ENCODE results near the genes CYB5R4, NT5E and CGA.

DNA sequence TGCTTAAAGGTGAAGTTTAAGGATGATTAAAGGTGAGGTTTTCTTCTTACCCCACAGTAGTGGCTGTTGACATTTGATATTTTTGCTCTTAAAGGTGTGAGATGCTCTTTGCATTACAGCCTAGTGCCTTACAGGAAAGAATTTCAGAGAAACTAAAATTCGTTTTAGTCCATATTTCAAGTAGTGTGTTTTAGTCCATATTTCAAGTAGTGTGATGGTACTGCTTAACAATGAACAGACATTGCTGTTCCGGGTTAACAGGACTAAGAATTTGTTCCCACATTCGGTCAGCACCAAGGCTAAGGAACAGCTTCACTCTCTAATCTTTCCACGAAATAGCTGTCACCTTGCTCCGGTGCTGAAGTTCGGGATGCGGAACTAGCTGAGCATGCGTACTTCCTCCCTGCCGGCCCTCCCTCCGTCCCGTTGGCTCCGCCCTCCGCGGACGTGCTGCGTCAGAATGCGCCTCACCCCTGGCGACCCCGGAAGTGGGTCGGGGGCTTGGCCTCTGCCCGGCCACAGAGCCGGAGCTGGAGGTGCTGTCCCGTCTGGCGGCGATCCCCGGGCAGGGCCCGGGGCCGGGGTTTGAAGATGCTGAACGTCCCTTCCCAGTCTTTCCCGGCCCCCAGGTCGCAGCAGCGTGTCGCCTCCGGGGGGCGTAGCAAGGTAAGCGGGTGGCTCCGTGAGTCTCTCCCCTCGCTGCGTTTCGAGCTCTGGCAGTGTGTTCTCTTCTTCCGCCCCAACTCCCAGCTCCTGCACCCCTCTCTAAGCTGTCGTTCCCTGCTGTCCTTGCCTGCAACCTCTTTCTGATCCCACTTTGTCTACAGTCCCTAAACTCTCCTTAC is at the start of gene CYB5R4:
CYB5R4 (plus strand) TSS at position 498 of the 845 bp plus-strand sequence.
- RRBS, result 2% methylated on average over 17 of the region's 42 CpGs

DNA sequence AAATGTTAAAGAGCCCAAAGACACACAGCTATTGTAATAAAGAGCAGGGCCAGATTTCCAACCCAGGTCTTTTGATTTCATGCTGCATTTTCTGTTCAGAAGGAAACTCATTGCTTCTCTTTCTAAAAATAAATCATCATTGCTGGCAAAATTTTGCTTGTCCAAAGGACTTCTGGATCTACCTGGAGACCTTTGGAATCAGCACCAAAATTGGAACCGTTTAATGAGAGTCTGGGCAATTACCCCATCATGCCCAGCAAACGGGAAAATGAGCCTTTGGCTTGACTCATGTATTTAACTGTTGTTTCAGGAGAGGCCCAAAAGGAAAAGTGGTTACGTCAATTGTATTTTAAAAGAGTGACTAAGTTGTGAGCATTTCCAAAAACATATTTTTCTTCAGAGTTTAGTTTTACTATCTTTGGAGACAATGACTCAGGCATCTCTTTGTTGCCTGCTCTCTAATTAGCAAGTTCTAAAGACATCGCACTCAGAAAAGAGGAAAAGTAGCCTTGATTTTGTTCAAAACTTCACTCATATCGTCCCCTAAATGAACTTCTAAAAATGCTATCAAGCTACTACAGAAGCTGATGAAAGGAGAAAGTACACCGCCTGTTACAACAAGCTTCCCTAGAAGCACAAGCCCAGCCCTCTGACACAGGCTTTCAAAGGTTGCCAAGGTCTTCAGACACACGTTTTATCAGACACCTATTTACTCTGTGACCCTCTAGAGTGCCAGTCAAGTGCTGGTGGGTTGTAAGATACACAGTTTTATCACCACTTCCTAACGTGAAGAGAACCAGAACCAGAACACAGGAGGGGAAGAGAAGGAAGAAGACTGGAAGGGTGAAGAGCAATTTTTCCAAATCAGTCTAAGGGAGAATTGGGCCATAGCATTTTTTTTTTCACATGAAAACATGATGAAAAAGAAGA is 146.2 kb downstream of the TBX18 start:
- RRBS, result no CpG with 5 or more reads among the region's 8 CpGs

DNA sequence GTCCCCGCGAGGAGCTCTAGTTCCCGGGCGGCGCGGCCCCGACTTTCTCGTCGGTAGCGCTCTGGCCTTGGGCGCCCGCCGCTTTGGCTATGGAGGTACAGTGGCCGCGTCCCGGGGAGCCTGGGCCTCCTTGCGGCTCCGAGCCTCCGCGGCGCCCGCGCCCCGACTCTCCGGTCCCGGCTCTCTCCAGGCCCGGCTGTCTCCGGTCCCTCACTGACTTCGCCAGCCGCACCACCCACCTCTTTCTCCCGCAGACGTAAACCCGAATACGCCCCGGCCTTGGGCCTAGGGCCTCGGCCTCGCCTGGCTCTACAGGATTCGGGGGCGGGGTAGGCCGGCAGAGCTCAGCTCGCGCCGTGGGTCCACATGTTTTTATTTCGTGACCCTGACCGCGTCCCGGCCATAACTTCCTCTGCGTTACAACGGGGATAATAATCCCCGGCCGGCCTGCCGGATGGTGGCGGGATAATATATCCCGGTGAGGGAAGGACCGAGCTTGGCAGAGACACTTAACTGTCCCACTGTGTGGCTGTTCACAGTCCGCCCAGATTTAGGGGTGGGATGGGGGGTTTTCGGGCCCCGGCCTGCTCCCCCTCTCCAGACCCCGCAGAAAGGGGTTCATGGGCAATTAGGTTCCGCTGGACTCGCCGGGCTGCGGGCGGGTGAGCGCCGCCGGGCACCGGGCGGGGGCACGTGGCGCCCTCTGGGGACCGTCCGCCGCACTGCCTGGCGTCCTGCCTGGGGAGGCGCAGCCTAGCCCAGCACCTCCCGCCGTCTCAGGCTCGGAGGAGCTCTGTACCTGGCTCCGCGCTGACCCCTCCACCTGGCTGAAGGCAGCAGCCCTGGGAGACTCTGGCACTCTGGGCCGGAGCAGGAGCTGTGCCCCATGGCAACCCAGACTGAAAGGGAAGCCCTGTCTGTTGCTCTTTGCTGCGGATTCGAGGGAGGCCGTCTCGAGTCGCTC is 10.1 kb upstream of the TBX18 start:
- RRBS, result 78% methylated on average over 49 of the region's 87 CpGs

- RRBS, result no CpG with 5 or more reads among the region's 3 CpGs
Measured at GRCh38 chr6:84791199-84791780, 26.9 kb upstream of the TBX18 start.

GRCh38 chr6:85404114-85404540 is 45.8 kb upstream of the NT5E start:
- RRBS, result no CpG with 5 or more reads among the region's 1 CpG

DNA sequence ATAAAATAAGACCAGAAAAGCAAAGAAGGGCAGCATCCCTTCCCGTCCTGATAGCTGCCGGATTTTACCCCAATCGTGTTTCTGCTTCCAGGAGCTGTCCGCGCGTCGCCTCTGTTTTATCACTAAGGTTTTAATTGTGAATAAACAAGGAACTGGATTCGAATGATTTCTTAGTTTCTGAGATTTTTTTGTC is 708 bp upstream of the NT5E start:
- RRBS, result no CpG with 5 or more reads among the region's 8 CpGs

- RRBS, result no CpG with 5 or more reads among the region's 9 CpGs
Measured at GRCh38 chr6:85449472-85449653, 520 bp upstream of the NT5E start.

DNA sequence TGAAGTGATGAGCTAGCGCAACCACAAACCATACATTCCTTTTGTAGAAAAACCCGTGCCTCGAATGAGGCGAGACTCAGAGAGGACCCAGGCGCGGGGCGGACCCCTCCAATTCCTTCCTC is 368 bp upstream of the NT5E start:
- RRBS, result no CpG with 5 or more reads among the region's 7 CpGs

DNA sequence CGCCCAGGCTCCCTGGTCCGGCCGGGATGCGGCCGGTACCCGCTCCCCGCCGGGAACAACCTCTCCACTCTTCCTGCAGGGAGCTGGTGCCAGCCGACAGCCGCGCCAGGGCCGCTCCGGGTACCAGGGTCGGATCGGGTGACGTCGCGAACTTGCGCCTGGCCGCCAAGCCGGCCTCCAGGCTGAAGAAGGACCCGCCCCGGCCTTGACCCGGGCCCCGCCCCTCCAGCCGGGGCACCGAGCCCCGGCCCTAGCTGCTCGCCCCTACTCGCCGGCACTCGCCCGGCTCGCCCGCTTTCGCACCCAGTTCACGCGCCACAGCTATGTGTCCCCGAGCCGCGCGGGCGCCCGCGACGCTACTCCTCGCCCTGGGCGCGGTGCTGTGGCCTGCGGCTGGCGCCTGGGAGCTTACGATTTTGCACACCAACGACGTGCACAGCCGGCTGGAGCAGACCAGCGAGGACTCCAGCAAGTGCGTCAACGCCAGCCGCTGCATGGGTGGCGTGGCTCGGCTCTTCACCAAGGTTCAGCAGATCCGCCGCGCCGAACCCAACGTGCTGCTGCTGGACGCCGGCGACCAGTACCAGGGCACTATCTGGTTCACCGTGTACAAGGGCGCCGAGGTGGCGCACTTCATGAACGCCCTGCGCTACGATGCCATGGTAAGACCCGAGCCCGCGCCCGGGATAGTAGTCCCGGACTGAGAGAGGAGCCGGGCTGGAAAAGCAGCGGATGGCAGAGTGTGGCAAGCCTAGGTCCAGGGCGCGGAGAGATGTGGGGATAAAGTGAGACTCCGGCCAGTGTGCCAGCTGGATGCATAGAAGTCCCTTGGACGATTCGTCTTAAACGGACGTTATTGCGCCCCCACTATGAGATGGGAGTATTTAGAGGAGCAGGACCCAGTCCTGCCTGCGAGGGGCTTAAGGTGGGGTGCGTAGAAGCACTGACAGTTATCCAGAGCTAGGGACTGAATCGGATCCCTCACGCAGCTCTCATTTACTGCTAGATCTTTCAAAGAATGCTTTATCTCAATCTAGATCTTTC is at the start of gene NT5E:
NT5E (plus strand) TSS at position 267 of the 1,044 bp plus-strand sequence.
- RRBS, result 59% methylated on average over 27 of the region's 95 CpGs

- RRBS, result no CpG with 5 or more reads among the region's 5 CpGs
Measured at GRCh38 chr6:85464144-85464658, 14.3 kb downstream of the NT5E start.

DNA sequence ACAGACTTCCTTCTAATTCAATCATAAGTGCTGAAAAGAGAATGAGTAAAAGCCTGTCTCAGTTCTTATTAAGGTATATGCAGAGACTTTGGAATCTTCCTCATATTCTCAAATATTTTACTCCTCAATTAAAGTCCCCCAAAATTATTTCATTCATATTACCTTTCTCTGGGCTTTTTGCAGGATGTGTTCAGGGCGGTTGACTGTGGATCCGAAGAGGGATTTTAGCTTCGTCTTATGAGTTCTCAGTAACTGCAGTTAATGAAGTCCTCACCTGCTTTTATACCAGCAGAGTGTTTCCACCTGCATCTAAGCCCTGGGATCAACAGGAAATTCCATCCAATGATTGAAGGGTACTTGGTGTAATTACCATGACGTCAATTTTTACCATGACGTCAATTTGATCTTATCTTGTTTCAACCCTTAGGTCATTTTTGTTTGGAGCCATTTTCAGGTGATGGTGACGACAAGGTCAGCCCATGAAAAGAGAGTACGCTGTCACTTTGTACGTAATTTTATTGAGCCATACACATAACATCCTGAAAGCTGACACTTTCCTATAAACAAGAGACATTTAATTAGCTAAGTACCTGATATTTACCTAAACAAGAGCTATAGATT is at the start of gene CGA:
CGA (minus strand) TSS at position 256 of the 621 bp plus-strand sequence.
- RRBS, result no CpG with 5 or more reads among the region's 8 CpGs

- RRBS, result no CpG with 5 or more reads among the region's 1 CpG
Measured at GRCh38 chr6:87221031-87221633, 65.8 kb downstream of the ZNF292 start.

- RRBS, result no CpG with 5 or more reads among the region's 2 CpGs
Measured at GRCh38 chr6:87573962-87574895, 15.6 kb downstream of the RARS2 start.

GRCh38 chr6:87789171-87789591 is 87.1 kb upstream of the AKIRIN2 start:
- RRBS, result no CpG with 5 or more reads among the region's 1 CpG

DNA sequence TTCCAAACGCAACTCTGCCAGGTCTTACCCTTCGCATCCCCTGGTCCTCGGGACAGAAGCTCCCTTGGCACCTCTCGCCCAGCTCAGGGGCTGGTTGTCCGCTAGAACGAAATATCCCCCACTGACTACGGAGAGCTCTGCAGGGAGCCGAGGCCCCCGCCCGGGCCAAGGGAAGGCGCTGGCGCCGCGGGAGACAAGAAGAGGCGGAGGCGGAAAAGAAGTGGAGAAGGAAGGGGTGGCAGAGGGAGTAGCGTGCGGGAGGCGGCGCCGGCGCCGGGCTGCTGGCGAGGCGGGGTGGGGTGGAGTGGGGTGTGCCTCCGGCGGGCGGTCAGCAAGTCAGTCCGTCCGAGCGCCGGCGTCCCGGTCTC is 388 bp downstream of the CNR1 start:
- RRBS, result 79% methylated on average over 10 of the region's 34 CpGs

GRCh38 chr6:88491515-88491917 is 325.4 kb upstream of the CNR1 start:
- RRBS, result no CpG with 5 or more reads among the region's 3 CpGs

- RRBS, result no CpG with 5 or more reads among the region's 1 CpG
Measured at GRCh38 chr6:88864965-88865411, 98.4 kb downstream of the RNGTT start.

- RRBS, result no CpG with 5 or more reads among the region's 11 CpGs
Measured at GRCh38 chr6:89297776-89298153, 17.3 kb downstream of the GABRR2 start.